ENCODE data around the gene NAA40.

GRCh38 chr11:62567205-62567854, 6.4 kb downstream of the EEF1G start:
- RRBS: no CpG with 5 or more reads among the region's 8 CpGs

GRCh38 chr11:62806537-62807140, 1.4 kb upstream of the NXF1 start:
- RRBS: no CpG with 5 or more reads among the region's 8 CpGs

- RRBS: no CpG with 5 or more reads among the region's 7 CpGs
These were observed 2.0 kb upstream of the NXF1 start for GRCh38 chr11:62807186-62807772.

DNA sequence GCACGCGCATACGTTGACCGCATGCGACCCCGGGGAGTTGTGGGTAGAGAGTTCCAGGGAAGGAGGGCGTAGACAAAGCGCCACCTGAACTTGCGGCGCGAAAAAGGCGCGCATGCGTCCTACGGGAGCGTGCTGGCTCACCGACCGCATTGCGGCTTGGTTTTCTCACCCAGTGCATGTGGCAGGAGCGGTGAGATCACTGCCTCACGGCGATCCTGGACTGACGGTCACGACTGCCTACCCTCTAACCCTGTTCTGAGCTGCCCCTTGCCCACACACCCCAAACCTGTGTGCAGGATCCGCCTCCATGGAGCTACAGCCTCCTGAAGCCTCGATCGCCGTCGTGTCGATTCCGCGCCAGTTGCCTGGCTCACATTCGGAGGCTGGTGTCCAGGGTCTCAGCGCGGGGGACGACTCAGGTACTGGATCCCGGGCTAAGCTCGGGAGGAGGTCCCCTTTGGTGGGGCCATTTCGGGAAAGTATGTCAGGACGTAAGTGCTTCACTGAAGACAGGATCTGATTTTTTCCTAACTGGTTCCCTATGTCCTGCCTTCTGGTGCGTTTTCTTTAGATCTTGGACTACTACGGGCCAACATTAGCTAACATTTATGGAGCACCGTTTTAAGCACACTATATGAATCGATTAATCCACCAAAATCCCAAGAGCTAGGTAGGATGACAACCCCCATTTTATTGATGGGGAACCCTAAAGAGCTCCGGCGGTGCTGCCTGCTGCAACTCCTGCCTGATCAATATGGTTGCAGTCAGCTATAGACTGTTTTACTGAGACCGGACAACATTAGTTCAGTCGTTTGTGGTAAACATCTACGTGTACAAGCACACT, 16.8 kb upstream of the WDR74 start:
- RRBS: 3% methylated on average over 3 of the region's 49 CpGs

GRCh38 chr11:62862527-62863034, 18.1 kb upstream of the SLC3A2 start:
- RRBS: no CpG with 5 or more reads among the region's 3 CpGs

DNA sequence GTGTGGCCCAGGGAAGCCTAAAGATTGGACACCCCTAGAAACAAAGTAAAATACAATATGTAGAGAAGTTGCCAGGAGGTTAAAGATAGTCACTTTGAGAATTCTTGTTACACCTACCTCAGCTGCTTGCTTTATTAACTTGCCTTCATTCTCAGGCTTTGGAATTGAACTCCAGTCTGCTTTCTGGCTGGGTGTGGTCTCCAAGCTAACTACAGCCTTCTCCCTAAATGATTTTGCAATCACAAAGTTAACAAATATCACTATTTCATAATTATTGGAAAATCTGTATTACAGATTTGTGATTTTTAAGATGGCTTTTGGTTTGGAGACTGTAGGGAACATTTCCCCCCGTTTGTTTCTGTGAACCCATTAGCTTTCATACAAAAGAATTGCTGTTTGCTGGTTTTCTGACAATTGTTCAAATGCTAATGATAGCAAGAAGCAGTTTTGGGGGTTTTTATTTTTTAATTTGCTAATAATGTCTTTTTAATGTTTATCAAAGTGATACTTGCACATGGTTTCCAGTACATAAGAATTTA, 2.1 kb downstream of the PLAAT5 start:
- RRBS: no CpG with 5 or more reads among the region's 1 CpG

DNA sequence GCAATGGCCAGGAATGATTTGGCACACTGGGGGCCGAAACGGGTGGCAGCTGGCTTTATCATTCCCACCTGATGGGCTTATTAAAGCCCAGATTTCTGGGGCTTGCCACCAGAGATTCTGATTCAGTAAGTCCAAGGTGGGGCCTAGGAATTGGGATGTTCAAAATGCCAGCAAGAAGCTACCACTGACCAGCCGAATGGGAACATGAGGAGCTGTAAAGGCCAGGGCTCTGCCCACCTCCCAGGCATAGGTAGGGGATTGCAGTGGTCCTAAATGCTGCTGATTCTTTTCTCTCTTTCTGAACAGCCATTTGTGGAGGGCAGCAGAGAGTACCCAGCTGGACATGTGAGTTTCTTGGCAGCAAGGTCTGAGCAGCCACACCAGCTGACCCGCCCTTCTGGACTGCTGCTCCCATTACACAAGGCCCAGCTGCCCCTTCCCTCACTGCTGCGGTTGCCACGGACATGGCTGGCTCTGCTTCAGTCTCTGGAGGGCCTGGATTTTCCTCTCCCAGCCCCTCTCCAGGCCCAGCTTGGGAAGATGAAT, 4.3 kb downstream of the LGALS12 start:
- RRBS: no CpG with 5 or more reads among the region's 6 CpGs

DNA sequence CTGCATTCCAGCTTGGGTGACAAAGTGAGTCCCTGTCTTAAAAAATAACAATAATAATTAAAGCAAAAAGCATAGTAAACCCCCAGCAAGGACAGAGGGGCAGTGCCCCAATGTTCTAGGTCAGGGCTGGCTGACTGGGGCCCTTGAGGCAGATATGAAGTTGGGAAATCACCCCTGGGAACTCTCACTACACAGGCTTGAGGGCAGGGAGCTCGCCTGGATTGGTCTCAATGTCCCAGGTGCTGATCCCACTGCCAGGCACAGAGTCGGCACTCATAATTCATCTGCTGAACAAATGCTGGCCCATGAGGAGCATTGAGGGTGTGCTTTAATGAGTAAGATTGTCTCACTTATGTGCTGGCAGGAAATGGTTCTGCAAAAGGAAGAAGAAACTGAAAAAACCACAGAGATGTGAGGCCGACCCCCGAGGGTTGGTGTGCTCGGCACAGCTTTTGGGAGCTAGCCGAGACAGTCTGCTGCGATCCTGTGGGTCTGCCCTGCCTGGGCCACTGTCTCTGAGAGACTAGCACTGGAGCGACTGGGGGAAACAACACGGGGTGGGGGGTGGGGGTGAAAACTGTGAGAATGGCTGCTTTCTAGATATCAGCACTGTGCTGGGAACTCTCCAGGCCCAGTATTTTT, 9.4 kb downstream of the PLAAT2 start:
- RRBS: no CpG with 5 or more reads among the region's 9 CpGs

- RRBS: no CpG with 5 or more reads among the region's 11 CpGs
These were observed 4.6 kb downstream of the PLAAT2 start for GRCh38 chr11:63558416-63559105.

DNA sequence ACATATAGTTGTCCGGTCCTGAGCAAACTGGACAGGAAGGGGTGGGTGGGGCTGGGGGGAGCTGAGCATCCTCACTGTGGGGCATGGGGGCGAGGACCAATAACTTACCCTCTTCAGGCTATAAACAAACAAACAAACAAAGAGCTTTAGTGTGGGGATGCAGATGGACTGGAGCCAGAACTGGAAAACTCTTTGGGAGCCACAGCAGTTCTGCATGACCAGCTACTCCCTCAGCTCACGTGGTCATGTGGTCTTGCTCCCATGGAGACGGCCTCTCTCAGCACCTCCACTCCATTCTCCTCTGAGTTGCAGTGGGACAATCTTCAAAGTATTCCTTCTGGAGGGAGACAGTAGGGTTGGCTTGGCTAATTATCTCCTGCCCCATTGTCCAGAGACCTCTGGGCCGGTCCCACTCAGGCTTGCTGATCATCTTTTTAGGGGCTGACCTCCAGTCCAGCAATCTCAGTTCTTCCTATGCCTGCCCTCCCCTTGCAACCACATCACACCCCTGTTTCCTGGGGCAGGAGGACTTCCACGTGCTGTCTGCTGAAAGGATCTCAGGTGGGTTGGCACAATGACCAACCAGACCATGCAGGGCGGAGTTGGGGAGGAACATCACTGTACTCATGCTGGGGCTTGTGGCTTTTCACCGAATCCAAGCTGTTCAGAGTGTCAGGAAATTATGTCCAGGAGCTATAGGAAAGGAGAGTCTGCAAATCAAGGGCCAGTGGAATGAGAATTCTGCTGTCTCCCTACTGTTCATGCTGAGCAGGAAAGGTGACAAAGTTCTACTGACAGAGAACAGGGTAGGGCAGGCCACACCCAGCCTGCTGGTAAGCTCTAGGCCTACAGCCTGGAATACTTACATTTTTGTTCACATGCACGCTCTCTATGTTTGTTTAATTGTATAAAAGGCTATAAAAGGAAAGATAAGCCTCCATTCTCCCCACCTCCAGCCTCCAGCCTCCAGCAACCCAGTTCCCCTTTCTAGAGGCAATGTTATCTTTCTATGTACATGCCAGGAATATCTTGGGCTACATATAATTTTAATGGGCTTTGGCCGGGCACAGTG, 1.5 kb upstream of the PLAAT2 start:
- RRBS: no CpG with 5 or more reads among the region's 10 CpGs

- RRBS: no CpG with 5 or more reads among the region's 5 CpGs
These were observed 5.8 kb downstream of the PLAAT3 start for GRCh38 chr11:63608429-63608916.

DNA sequence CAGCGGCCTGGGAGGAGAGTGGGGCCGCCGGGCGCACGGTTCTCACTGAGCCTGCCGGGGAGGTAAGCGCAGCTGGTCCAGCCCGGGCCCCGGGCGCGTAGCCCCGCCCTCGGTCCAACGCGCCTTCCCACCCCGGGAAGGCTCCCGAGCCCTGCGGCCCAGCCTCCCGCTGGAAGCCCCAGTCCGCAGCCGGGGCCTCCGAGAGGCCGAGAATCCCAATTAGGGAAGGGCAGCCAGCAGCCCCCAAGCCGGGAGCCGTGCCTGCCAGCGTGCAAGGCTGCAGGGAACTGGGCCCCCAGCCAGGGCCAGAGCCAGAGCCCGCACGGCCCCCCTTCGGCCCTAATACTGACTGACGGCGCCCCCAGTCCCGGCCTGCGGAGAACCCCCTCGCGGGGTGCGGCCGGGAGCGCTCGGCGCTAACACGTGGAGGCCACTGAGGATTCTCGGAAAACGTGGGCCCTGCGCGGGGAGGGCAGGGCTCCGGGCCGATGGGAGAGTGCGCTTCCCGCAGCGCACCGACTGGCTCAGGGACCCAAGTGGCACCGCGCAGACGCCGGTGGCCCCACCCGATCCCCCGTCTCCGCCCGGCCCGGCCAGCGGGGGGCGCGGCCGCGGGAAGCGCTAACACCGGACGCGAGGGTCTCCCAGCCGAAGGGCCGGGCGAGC, 5.8 kb downstream of the ZFTA start:
- RRBS: 95% methylated on average over 43 of the region's 72 CpGs

DNA sequence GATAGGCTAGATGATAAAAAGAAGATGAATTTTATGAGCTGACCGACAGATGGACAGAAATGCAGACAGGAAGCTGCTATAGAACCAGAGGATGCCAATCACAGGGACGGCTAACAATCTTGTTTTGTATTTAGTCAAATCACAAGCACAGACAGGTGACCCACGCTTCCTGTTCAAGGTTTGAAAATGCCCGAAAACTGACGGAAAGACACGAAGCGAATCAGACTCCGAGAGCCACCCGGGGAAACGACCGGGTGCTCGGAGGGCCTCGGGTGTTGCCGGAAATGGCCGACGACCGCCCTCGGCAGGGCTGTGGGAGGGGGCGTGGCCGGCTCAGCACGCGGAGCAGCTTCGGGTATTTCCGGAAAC, 474 bp upstream of the MARK2 start:
- RRBS: 1% methylated on average over 8 of the region's 24 CpGs

- RRBS: no CpG with 5 or more reads among the region's 5 CpGs
These were observed 34.2 kb downstream of the RCOR2 start for GRCh38 chr11:63882750-63883220.

GRCh38 chr11:63938302-63939347, at the start of gene NAA40:
NAA40 (plus strand) TSS chr11:63939002.
- RRBS: 1% methylated on average over 25 of the region's 95 CpGs

GRCh38 chr11:63993644-63993935, 7.4 kb downstream of the OTUB1 start:
- RRBS: no CpG with 5 or more reads among the region's 6 CpGs

- RRBS: 50% methylated on average over 5 of the region's 14 CpGs
These were observed 20.5 kb downstream of the FLRT1 start for GRCh38 chr11:64056163-64056722.

DNA sequence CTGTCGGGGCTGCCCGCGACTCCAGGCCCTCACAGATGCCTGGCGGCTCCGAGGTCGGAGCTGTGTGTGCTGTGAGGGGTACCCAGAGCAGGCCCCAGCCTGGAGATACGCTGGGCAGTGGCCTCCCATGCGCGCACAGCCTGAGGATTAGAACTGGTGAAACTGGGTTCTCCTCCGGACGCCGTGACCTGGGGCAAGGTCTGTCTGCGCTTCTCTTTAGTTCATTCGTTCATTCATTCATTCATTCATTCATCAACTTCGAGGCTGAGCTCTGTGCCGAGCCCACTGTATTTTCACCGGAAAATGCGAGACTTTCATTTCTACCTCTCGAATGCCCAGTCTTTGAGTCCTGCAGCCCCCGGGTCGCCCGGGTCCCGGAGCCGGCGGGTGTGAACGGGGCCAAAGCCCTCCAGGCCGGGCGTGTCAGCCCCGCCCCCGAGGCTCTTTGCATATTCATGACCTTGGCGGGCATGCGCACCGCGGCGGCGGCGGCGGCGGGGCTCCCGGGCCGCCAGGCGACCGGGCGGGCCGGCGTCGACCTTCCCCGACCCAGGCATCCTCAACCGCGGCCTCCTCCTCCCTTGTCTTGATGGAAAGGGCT, 24.8 kb downstream of the FLRT1 start:
- RRBS: 3% methylated on average over 11 of the region's 50 CpGs

DNA sequence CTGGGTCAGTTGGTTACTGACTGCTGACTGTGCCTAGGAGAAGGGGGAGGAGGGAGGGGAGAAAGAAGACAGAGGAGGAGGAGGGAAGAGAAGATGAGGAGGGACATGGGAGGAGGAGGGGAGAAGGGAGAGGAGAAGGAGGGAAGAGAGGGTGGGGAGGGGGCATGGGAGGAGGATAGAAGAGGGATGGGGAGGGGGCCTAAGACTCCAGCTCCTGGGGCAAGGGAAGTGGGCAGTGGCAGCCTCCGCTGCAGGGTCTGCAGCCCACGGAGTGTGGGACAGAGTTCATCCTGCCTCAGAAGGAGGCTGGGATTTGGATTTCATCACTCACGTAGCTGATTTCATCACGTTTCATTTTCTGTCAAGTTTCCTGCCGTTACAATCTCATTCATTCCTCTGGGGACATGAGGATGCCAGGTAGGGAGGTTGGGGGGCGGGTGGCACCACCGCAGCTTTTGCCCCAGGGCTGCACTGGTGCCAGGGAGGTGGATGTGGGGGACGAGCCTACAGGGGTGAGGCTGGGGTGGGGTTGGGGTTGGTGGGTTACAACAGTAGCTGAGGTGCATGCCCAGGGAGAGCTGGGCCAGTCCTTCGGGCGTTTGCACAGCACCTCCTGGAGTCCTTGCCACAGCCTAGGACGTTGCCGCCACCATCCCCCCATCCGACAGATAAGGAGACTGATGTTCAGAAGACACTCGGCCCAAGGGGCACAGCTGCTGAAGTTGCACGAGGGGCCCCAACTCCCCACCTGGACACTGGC, 55.4 kb downstream of the FLRT1 start:
- RRBS: no CpG with 5 or more reads among the region's 15 CpGs

Data from GM12892 (cell line).